Breast (tissue), 4 donors: ENCODE results near the genes C12orf42 and HCFC2.

DNA sequence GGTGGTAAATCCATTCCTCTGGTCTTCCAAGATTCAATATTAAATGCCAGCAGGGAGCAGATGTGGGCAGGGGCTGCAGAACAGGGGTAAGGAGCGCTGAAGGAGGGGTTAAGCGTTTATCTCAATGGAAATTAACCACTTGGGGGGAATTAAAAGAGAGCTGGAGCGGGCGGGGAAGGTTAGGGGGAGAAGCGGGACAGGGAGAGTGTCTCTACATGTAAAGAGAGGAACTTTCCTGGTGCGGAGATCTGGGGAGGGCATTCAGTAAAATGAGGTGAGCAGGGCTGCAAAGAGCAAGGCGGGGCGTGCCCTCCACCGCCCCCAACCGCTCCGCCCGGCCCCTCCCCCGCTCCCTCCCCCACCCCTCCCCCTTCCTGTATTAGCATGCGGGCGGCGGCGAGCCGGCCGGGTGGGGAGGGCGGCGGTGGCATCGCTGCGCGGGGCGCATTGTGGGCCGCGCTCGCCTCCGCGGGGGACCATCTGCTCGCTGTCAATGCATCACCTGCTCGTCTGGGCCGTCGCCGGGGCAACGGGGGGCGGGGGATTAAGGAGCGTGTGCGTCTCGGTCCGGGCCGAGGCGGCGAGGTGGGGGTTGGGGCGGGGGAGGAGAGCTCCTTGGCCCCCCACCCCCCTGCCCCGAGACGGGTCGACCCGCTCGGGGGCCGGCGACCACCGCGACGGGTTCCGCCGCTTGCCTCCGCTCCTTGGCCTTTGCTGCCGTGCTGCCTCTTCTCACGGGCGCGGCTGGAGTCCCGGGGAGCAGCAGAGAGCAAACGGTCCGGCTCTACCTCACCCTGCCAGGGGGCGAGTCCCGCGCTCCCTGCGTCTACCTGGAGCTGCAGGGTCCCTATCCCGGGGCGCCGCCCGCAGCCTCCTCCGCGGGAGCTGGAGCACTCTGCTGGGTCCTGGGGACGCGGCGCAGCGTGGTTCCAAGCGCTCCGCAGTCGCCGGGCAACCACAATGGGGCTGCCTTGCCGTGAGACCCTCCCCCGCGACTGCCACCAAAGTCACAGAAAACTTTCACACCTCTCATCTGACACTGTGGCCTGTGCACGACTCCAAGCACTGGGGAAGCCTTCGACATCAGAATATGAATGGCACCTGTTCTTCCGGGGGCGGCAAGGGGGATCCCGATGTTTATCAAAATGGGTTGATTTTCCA, at the start of gene C12orf42:
TSS of gene C12orf42 (minus strand) at position 897 of the 1,161 bp plus-strand sequence.
- PRO-cap, 3 experiments = no peak in any of the 3 experiments
- RRBS = 2% methylated on average over 53 of the region's 91 CpGs

- PRO-cap, 3 experiments = no peak in any of the 3 experiments
- RRBS = no CpG with 5 or more reads among the region's 16 CpGs
Measured at GRCh38 chr12:103575395-103575942, 11.6 kb upstream of the STAB2 start.

- PRO-cap, 3 experiments = no peak in any of the 3 experiments
- RRBS = no CpG with 5 or more reads among the region's 6 CpGs
Measured at GRCh38 chr12:103793750-103794257, 47.2 kb downstream of the NT5DC3 start.

GRCh38 chr12:103801974-103802925, 38.8 kb downstream of the NT5DC3 start:
- PRO-cap, 3 experiments = no peak in any of the 3 experiments
- RRBS = no CpG with 5 or more reads among the region's 9 CpGs

- PRO-cap, 3 experiments = no peak in any of the 3 experiments
- RRBS = no CpG with 5 or more reads among the region's 10 CpGs
Measured at GRCh38 chr12:103806644-103807627, 34.1 kb downstream of the NT5DC3 start.

GRCh38 chr12:103901803-103902213, 28.4 kb upstream of the HSP90B1 start:
- PRO-cap, 3 experiments = no peak in any of the 3 experiments
- RRBS = no CpG with 5 or more reads among the region's 2 CpGs

DNA sequence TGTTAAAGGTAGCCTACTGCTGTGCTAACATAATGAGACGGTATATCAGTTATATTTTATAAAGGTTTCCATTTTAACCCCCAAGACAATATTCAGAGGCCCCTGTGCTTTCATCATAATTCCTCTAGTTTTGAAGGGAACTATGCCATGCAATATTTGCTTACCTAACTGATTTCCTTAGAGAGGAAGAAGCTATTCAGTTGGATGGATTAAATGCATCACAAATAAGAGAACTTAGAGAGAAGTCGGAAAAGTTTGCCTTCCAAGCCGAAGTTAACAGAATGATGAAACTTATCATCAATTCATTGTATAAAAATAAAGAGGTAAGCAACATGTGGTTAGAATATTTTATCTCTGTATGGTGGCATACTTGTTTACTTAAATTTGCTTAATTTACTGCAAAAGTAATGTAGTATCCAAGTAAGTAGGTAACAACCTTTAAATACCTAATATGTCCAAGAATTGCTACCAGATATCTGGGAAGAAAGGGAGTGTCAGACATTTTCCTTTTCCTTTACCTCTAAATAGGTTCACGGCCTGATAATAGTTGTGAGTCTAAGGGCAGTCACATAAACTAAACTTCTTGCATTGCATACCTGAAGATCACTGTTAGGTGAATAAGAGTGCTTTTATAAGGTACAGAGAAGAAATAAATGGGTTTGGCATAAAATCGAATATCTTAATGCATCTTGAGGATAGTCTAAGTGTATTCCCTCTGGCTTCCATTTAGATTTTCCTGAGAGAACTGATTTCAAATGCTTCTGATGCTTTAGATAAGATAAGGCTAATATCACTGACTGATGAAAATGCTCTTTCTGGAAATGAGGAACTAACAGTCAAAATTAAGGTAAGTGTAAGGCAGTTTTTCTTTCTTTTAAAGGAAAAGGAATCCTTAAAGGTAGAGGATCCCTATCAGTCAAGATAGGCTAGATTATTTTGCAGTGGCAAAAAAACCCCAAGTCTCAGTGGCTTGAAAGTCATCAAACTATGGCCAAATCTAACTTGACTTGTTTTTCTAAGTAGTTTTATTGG, 2.2 kb downstream of the HSP90B1 start:
- PRO-cap, 3 experiments = no peak in any of the 3 experiments
- RRBS = no CpG with 5 or more reads among the region's 5 CpGs

- PRO-cap, 3 experiments = no peak in any of the 3 experiments
Measured at GRCh38 chr12:103933443-103933765, 3.2 kb downstream of the HSP90B1 start.

DNA sequence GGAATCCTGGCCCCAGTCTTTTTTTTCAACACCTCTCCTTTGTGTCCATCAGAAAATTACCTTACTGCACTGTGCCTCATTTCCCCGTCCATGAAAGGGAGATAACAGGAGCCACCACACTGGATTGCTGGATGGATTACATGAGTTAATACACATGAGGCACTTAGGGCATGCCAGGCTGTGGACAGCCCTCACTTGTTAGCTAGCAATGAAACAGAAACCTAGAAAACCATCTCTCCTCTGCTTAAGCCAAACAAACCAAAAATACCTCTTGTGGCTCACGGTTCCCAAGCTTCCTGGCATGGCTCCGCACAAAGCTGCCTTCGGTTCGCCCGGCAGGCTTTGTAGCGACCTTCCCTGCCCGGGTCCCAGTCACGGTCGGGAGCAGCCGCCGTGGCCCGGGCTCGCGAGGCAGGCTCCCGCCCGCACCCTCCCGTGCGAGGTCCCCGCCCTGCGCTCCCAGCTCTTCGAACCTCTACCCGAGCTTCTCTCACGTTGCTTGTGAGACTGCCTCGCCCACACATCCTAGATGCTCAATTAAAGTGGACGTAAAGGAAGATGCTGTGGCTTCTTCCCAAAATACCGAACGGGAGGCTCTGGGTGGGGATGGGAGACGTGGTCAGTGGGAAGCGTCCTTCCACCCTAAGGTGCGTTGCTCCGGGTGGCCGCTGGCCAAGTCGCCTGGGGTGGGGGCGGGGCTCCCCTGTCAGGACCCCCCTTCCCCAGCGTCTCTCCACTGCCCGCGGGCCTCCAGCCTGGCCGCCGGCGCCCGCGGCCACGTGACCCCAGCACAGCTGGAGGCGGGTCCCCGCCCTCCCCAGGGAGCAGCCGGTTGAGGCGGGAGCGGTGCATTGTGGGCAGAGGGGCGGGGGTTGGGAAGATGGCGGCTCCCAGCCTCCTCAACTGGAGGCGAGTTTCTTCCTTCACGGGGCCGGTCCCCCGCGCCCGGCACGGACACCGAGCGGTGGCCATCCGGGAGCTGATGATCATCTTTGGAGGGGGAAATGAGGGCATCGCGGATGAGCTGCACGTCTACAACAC, at the start of gene HCFC2:
TSS of gene HCFC2 (plus strand) at position 851 of the 1,041 bp plus-strand sequence.
- PRO-cap, 3 experiments = peak in 3 of 3 experiments; most common plus-strand start position 860 of the sequence (in 3); most common minus-strand start position 757 of the sequence (in 3)
- RRBS = 2% methylated on average over 25 of the region's 64 CpGs

DNA sequence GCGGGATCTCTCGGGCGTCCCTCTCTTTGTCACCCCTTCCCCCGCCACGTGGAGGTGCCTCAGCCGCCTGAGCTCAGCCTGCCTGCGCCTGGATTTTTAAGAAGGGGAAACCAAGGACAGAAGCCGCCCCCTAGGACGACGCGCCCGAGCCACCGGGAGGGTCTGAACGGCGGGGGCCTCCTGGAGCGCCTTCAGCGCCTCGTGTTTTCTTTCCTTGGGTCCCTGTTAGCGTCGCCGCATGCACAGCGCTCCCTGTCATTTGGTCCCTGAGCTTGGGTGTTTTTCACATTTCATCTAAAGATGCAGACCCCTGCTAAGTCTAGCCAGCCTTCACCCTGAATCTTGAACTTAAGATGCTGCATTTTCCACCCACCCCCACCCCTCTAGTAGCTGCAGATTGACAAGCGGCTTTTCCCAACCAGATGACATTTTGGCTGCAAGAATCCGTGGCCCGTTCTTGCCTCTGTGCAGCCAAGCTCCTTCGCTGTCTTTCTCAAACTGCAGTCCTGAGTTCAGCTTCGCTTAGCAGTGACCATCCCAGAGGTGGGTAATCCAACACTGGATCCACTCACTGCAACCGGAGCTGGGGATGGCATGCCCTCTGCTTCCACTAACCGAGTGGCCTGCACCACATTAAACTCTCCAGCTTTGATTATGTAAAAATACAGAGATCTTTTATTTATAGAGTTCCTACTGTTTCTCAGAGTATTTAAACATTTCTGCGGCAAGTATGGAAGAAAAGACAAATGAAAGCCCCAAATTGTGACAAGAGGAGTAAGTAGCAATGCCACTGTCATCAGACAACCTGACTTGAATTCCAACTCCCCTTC, 719 bp upstream of the NFYB start:
- PRO-cap, 3 experiments = no peak in any of the 3 experiments
- RRBS = no CpG with 5 or more reads among the region's 30 CpGs

DNA sequence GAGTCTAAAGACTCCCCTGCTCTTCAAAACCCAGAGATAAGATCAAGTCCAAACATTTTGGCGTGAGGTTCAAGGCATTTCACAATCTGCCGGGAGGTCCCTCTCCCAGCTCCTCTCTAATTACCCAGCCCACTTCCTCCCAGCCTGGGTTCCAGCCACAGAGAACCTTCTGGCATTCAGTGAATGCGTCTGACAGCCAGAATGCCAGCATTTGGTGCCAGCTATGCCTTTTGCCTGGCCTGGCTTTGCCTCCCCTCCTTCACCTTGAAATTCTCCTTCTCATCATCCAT, 37.6 kb upstream of the TXNRD1 start:
- PRO-cap, 3 experiments = no peak in any of the 3 experiments
- RRBS = no CpG with 5 or more reads among the region's 3 CpGs

- PRO-cap, 3 experiments = no peak in any of the 3 experiments
- RRBS = no CpG with 5 or more reads among the region's 16 CpGs
Measured at GRCh38 chr12:104187687-104188339, 27.8 kb upstream of the TXNRD1 start.

- PRO-cap, 3 experiments = no peak in any of the 3 experiments
- RRBS = no CpG with 5 or more reads among the region's 3 CpGs
Measured at GRCh38 chr12:104219267-104219799, 3.8 kb downstream of the TXNRD1 start.

DNA sequence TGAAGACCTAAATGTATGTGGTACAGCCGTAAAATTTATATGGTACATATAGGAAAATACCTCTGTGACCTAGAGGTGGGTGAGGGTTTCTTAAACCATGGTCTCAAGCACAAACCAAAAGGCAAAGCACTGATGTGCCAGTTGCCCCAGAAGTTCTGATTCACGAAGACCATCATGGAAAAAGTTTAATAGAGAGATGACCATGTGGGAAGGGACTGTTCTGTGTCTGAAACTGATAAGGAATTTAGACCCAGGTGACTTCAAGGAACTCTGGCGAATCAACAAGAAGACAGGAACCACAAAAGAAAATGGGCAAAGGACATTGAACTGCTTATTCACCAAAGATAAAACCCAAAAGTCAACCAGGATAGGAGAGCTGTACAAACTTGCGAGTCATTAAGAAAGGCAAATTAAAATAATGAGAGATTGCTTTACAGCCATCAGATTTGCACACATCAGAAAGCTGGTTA, 55.3 kb downstream of the EID3 start:
- PRO-cap, 3 experiments = no peak in any of the 3 experiments
- RRBS = no CpG with 5 or more reads among the region's 4 CpGs

DNA sequence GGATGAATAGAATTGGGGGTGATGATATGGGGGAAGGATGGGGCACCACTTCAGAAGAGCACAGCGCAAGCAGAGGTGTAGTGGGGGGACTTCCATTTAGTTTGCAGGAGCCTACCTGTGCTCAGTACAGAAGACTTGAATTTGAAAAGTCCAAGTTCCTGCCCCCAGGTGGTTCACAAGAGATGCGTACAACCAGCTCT, 175.4 kb downstream of the CHST11 start:
- PRO-cap, 3 experiments = no peak in any of the 3 experiments
- RRBS = no CpG with 5 or more reads among the region's 2 CpGs

DNA sequence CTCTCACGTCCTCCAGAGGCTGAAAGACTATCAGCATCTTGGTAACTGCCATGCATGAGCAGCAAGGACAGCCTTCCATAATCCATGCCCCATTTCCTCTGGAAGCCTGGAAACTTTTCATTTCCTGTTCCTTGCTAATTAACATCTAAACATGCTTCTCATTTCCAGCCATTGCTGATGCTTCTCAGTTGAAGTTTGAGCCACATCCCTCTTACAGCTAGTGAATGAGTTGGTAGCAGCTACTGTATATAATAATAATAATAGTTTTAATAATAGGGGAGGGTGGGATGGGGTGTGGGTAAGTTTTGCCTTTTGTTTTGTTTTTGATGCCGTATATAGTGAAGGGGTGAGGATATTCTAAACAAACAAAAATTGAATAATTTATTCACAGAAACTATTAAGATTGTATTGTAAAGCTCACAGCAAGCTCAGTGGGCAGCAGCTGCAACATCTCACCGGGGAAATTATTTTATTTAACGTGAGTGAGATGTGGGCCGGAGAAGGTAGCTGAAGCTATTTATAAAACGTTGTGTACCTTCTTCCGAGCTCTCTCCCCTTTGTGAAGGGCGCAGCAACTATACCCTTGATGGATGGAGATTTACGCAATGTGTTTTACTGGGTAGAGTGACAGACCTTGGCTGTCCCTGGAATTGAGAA, 198.8 kb downstream of the SLC41A2 start:
- PRO-cap, 3 experiments = no peak in any of the 3 experiments
- RRBS = no CpG with 5 or more reads among the region's 9 CpGs

GRCh38 chr12:104858560-104858959, 99.5 kb downstream of the SLC41A2 start:
- PRO-cap, 3 experiments = no peak in any of the 3 experiments
- RRBS = no CpG with 5 or more reads among the region's 3 CpGs

DNA sequence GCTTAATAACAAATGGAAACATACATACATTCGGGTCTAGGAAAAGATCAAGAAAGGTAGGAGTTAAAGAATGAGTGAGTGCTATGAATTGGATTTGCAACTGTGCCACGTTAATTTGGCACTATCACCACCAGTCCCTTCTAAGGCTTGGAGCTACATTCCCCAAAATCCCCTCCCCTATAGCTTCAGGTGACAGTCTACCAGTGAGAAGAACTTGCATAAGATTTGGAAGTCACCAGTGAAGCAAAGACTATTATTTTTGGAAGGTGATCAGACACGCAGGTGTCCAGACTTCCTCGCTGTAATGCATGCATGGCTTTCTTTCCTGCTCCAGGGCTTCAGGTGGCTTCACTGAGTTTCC, 61.5 kb downstream of the SLC41A2 start:
- PRO-cap, 3 experiments = no peak in any of the 3 experiments
- RRBS = no CpG with 5 or more reads among the region's 4 CpGs

DNA sequence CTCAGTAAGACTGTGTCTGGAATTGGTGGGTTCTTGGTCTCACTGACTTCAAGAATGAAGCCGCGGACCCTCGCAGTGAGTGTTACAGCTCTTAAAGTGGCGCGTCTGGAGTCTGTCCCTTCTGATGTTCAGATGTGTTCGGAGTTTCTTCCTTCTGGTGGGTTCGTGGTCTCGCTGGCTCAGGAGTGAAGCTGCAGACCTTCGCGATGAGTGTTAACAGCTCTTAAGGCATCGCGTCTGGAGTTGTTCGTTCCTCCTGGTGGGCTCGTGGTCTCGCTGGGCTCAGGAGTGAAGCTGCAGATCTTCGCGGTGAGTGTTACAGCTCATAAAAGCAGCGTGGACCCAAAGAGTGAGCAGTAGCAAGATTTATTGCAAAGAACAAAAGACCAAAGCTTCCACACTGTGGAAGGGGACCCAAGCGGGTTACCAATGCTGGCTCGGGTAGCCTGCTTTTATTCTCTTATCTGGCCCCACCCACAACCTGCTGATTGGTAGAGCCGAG, 53.5 kb downstream of the SLC41A2 start:
- PRO-cap, 3 experiments = no peak in any of the 3 experiments
- RRBS = no CpG with 5 or more reads among the region's 21 CpGs

DNA sequence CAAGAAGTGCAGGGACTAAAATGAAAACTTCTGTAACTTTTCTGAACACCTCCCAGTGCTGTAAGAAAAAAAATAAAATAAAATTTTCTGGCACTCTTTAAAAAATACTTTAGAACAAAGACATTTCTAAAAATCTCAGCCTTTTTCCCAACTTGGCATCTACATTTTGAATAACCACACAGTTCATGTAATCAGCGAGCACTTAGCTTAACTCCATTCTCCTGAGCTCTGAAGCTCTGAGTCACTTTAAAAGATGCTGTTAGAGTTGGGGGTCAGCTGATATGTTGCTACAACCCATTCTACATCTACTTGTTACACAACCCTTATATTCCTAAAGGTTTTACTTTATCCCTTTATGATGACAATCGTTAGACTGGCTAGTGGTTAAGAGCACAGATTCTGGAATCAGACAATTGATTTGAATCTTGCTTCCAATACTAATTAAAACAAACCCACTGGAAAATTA, 48.4 kb downstream of the SLC41A2 start:
- PRO-cap, 3 experiments = no peak in any of the 3 experiments
- RRBS = no CpG with 5 or more reads among the region's 2 CpGs